Peritoneum (tissue), 1 donor: ENCODE results near the genes RTP1 and MASP1.

DNA sequence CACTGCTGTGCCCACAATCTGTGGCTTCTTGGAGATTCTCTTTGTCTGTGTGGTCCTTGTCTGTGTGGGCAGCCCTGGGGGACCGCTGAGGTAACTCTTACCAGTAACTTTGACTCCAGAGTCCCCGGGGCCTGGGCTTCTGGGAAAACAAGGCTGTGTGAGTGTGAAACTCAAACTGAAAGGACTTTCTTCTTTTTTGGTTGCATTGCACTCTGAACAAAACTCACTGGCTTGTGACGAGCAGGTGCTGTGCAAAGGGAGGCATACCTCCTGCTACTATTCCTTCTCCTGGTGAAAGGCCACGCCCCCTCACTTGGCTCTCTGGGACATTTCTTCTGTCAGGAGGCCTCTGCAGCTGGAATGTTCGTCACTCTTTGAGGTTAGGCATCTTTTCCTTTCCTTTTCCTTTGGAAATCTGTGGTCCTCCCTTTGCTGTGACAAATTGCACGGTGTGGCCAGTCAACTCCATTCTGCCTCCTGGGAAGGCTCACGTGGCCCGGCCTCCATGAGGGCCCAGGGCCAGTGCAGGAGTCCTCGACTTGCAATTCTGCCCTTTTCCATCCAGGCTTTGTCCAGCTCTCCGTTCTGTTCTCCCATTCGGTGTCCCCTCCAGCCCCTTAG lies 22.6 kb downstream of the CRYGS start:
- PRO-cap = no peak

DNA sequence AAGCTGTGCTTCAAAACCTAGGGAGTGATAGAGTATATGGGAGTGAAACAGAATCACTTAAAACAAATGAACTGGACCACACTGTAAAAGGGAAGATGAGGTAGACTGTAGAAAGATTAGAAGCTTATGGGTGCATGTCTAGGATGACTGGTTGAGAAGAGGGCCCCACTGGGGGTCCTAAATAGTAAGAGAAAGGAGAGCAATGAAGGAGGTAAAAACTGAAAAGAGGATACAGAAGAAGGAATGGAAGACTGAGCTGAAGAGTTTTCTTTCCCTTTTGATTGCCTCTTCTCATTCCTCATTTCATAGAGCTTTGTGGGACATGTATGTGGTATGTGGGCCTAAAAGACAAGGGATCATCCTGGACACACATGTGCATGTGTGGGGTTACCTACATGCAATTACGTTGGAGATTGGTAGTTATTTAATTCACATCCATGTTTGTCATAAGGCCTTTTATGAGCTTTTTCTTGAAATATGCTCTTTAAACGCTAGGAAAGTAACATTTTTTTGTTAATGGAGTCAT lies 14.3 kb downstream of the DNAJB11 start:
- PRO-cap = no peak

DNA sequence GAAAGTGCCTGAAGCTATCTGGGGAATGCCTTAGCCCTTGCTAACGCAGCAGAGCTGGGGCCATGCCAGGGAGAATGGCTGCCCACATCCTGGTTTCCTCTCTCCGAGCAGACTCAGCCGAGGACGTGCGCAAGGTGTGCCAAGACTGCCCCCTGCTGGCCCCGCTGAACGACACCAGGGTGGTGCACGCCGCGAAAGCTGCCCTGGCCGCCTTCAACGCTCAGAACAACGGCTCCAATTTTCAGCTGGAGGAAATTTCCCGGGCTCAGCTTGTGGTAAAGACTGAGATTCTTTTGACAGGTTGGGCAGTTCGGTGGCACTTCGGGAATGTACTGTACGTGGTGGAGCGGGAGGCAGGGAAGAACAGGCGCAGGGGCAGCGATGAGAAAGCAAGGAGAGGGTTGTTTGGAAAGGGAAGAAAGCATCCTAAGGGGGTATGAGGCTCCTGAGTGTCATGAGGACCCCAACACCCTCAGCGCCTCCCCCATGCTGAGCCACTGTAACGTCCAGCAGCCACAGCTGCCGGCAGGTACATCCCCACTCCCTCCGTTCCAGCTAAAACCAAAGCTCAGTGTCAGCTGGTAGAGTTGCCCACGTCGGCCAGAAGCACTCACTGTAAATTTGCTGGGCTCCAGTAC lies 4.3 kb downstream of the AHSG start:
- PRO-cap = no peak

DNA sequence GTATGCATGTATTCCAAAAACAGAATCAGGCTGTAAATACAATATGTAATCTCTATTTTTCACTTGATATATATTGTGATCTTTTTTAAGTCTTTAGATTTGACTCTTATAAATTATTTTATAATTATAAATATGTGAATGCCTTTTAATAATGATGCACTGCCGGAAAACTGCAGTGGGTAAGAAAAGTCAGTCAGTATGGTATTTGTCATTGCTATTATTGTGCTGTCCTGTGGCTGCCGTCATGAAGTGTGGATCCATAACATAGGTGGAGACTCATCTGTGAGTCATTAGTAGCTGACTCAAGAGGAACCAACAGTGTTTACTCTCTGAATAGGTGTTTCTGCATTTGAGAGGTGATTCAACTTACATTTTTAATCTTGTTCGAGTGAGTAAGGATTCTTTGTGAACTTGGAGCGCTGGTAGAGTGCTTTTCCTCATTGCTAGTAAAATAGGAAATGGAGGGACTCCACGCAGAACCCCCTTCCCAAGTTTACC lies 30.5 kb upstream of the EIF4A2 start:
- PRO-cap = no peak

GRCh38 chr3:186824156-186825071 lies 18.1 kb upstream of the ADIPOQ start:
- PRO-cap = no peak

DNA sequence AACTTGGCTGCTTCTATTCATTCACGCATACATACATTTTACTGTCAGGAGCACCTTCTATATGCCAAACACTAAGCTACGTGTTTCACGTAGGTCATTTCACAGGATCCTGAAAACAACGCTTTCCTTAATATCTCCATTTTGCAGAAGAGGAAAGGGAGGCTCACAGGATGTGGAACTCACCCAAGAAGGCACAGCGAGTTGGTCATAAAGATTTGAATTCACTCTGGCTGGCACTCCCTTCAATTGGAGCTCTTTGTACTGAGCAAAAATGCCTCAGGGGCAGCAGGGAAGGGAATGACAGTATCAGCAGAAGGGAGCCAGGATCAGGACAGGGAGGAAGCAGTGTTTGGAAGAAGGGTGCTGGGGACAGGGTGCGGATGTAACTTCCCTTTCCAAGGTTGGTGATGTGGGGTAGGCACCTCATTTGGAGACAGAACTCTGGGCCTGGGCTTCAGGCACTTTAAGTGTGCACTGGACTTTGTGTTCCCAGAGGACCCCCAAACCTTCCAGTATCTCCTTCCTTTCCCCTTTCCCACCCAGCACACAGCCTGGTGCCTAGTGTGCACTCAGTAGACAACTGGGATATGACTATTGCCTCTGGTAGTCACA lies 1.1 kb upstream of the ST6GAL1 start:
- PRO-cap = no peak

DNA sequence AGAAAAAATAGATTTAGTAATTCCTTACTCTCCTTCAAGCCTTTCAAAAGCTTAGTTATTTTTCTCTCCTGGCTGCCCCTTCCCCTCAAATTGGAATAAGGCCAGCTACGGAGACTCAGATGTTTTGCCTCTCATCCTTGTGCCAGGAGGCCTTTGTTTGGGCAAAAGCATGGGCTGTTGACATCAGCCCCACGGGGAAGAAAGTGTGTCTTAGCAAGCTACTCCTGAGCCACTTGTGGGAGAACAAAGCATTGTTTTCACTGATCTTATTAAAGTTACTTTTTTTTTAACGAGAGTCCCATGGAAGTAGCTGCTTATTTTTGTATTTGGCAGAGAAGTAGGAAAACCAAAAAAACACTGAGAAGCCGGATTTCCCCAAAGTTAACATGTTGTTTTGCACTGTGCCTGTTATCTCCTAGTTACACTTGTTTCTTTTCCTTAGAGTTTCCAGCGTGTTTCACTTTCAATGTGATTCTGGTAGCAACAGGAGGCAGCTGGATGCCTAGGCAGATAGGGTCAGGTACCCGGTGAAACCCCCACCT lies 2.2 kb downstream of the ST6GAL1 start:
- PRO-cap = no peak

GRCh38 chr3:187027357-187028080 lies 97.2 kb downstream of the ST6GAL1 start:
- PRO-cap = no peak

- PRO-cap = no peak
These were observed 77.0 kb downstream of the RPL39L start for GRCh38 chr3:187062403-187062644.

DNA sequence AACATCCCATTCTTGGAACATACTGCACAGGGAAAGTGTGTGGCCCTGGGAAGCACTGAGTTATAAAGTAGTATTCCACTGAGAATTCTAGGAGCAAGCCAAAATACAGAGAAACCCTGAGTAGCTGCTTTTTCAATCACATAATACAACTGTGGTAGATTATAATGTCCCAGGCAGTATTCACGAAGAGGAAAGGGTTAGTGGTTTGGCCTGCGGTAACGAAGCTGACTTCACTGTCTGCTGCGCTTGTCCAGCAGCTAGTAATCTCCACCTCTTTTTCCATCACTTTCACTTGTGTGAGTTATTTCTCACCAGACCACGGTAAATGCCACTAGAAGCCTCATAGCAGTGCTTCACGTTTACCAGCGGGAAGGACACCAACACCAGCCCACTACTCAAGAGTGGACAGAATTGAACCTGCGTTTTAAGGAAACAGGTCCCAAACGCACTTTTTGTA lies 34.3 kb downstream of the RPL39L start:
- PRO-cap = no peak

DNA sequence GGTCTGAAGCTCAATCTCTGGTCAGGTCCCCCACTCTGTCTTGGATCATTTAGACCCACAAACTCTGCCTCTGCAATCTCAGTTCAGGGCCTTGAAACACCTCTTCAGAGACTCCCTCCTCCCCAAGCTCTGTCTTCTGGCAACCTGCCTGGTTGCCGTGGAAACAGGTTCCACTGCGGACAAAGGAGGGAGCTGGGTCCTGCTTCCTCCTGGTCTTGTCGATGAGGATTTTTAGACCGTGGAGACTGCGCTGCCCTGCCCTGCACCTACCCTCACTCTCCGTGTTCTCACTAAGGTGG lies at the start of gene RTP1:
RTP1 (plus strand) TSS at position 192 of the 299 bp plus-strand sequence.
- PRO-cap = no peak

- PRO-cap = no peak
These were observed 27.5 kb downstream of the MASP1 start for GRCh38 chr3:187263903-187264503.

- PRO-cap = no peak
These were observed 4.4 kb downstream of the MASP1 start for GRCh38 chr3:187287216-187287477.

GRCh38 chr3:187291582-187292185 lies at the start of gene MASP1:
MASP1 (minus strand) TSS chr3:187291737.
- PRO-cap = no peak

GRCh38 chr3:187293027-187294479 lies 2.0 kb upstream of the MASP1 start:
- PRO-cap = no peak

DNA sequence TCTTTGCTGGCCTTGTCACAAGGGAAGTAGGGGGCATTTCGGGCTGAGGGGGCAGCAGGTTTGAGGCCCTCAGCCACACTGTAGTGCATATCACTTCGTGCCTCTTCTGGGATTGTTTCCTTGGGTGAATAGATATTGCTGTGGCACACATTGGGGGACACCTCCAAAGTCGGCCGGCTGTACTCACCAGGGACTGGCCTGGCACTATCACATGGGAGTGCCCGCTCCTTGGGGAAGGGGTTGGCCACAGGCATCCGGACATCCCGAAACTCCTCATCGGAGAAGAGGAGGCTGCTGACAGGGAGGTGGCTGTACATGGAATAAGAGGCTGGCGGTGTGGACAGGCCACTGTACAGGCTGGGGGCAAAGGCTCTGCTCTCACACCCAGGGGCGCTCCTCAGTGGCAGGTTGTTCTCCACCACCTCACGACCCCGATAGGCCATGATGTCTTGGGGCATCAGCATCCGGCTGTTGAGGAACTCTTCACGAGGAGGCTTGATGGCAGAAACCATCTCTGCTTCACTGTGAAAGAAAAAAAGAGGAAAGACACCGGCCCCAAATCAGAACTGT lies 15.7 kb downstream of the BCL6 start:
- PRO-cap = no peak

- PRO-cap = no peak
These were observed 3.5 kb downstream of the BCL6 start for GRCh38 chr3:187741817-187742041.

- PRO-cap = no peak
These were observed 117.4 kb upstream of the BCL6 start for GRCh38 chr3:187862736-187863081.

- PRO-cap = no peak
These were observed 145.0 kb upstream of the BCL6 start for GRCh38 chr3:187890127-187890827.

GRCh38 chr3:187979481-187979993 lies 174.4 kb upstream of the LPP start:
- PRO-cap = no peak